ENCODE results near the gene CD247.

DNA sequence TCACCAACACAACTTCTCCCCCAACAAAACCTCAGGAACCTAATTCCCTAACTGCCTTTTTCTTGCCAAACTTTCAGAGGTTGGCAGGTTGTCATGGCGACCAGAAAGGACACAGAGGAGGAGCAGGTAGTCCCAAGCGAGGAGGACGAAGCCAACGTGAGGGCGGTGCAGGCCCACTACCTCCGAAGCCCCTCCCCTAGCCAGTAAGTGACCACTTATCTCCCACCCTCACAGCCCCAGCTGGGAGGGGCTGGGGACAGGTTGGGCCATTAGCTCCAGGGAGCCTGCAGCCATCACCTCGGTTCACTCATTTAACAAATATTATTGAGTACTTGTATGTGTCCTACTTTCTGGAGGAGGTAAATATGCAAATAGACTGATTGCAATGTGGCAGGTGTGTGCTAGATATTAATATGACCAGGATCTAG, 896 bp downstream of the STYXL2 start:
- PRO-cap: no peak
- RAMPAGE, long total RNA, 4 experiments: no peak in any of the 4 experiments

GRCh38 chr1:167261144-167261547, 40.5 kb downstream of the POU2F1 start:
- PRO-cap: no peak
- RAMPAGE, long total RNA, 4 experiments: no peak in any of the 4 experiments

DNA sequence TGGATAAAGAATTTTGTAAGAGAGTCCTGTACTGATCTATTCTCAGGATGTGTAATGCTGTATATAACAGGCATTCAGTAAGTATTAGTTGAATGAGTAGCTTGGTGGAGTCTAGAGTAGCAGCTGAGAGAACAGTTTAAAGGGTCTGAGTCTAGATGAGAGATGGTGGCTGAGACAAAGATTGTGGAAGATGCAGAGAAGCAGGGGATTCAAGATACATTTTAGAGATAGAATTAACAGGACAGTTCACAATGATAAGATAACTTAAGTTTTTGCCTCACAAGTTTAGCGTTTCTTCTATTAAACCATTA, 44.4 kb downstream of the POU2F1 start:
- PRO-cap: no peak
- RAMPAGE, long total RNA, 4 experiments: no peak in any of the 4 experiments

DNA sequence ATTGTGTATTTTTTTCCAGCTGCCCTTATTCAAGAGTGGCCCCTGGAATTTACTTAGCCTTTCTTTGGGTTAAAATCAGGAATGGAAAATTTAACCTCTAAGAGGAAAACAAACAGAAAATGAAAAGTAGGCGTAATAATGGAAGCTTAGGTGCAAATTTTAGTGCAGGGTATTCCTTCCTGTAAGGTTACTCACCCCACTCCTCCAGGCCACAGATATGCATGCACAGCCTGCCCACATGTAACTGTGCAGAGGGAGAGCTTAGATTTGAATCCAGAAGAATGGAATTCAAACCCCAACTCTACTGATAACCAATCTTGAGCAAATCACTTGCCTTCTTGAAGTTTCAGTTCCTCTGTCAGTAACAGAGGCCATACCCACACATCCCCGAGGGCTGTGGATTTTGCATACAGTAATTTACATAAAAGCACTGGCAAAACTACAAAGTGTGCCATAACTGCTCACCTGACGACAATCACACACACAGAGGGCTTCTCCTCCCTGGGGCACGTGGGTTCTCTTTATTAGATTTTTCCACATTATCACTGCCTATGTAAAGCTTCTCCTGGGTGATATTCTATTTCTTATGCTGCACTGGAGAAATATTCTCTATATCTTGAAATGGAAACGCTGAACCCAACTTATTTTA, 18.7 kb downstream of the CD247 start:
- PRO-cap: no peak
- RAMPAGE, long total RNA, 4 experiments: no peak in any of the 4 experiments

GRCh38 chr1:167509576-167510025, 8.7 kb downstream of the CD247 start:
- PRO-cap: no peak
- RAMPAGE, long total RNA, 4 experiments: no peak in any of the 4 experiments

DNA sequence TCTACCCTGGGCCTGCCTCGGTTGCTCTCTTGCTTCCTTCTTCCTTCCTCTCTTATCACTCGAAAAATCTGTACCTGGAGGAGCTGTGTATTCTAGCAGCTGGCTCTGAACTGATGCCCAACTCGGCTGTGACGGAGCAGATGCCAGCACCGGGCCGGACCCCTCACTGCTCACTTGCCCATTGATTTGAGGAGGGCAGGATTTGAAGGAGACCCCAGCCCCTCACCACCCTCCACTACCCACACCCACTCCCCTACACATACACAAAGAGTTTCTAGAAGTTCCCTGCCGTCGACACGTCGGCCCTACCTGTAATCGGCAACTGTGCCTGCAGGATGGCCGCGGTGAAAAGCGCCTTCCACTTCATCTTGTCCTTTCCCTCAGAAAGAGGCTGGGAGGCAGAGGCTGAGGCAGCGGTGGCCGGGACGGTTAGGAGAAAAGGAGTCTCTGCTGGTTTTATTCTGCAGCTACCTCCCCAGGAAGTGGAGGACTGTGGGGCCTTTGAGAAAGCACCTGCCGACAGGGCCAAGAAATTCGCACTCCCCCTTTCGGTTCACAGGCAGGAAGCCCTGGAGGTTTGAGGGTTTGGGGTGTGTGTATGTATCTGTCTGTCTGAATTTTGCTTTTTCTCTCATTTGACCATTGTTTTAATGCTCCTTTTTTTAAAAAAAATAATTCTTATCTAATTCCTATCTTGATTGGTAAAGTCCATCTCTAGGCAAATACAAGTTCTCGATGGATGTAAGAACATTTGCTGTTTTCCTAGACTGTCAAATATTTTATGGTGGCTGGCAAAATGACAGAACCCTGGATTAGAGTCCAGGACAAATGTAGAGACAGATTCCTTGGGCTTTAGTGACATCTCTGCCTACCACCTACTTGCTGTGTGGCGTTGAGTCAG, at the start of gene CD247:
Gene CD247, minus strand, starts transcription at position 431 of the 901 bp plus-strand sequence.
- PRO-cap: no peak
- RAMPAGE, long total RNA, 4 experiments: no peak in any of the 4 experiments

DNA sequence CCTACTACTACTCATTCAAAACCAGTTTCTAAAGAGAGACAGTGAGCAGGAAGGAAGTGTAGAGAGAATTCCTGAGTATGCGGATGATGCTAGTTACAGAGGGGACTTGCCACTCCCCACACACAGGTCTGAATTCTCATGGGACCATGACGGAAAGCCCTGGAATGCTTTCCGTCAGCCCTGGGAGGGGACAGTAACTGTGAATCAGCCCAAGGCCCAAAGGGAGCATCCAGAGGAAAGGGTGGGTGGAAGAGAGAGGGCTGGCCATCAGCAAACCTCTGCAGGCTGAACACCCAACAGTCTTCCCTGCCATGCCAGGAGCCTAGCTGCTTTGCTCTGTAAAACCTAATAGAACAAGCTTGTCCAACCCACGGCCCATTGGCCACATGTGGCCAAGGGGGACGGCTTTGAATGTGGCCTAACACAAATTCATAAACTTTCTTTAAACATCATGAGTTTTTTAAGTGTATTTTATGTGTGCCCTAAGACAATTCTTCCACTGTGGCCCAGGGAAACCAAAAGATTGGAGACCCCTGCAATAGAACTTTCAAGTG, 36.5 kb downstream of the RCSD1 start:
- PRO-cap: no peak
- RAMPAGE, long total RNA, 4 experiments: no peak in any of the 4 experiments

DNA sequence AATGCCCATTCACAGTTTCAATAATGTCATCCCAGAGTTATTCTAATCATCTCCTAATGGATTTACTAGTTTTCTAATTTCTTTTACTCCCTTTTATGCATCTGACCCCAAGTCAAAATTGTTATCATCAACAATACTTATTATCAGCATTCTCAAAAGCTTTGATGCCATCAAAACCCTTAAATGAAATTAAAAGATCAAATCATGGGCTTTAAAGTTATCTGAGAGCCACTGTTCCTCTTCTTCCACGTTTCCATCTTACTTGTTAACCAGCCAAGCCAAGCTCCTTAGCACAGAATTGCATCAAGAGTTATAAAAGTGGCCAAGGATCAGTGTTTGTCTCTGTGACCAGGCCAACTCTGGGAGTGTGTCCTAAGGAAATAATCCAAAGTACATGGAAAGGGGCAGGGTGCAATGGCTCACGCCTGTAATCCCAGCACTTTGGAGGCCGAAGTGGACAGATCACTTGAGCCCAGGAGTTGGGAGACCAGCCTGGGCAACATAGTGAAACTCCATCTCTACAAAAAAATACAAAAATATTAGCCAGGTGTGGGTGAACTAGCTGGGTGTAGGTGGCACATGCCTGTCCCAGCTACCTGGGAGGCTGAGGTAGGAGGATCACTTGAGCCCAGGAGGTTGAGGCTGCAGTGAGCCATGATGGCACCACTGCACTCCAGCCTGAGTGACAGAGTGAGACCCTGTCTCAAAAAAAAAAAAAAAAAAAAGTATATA, 10.0 kb upstream of the MPZL1 start:
- PRO-cap: no peak
- RAMPAGE, long total RNA, 4 experiments: no peak in any of the 4 experiments

GRCh38 chr1:167974680-167975014, 37.8 kb upstream of the MPC2 start:
- PRO-cap: no peak
- RAMPAGE, long total RNA, 4 experiments: no peak in any of the 4 experiments

- PRO-cap: no peak
- RAMPAGE, long total RNA, 4 experiments: no peak in any of the 4 experiments
Measured at GRCh38 chr1:168230568-168231331, 4.9 kb downstream of the SFT2D2 start.

- PRO-cap: no peak
- RAMPAGE, long total RNA, 4 experiments: no peak in any of the 4 experiments
Measured at GRCh38 chr1:168319497-168320148, 38.9 kb downstream of the TBX19 start.

GRCh38 chr1:168354979-168355283, 74.3 kb downstream of the TBX19 start:
- PRO-cap: no peak
- RAMPAGE, long total RNA, 4 experiments: no peak in any of the 4 experiments

DNA sequence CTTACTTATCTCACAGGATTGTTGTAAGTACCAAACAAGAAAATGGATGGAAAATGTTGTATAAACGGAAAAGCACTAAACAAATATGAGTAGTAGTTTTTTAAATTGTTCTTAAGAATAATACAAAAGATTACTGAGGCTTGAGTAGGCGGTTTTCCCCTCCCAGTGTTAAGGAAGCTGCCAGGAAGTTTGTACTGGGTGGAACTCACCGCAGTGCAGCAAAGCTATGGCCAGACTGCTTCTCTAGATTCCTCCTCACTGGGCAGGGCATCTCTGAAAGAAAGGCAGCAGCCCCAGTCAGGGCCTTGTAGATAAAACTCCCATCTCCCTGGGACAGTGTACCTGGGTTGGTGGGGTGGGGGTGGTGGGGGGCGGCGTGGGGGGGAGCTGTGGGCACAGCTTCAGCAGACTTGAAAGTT, 58.8 kb downstream of the XCL2 start:
- PRO-cap: no peak
- RAMPAGE, long total RNA, 4 experiments: no peak in any of the 4 experiments

GRCh38 chr1:168613681-168614730, 37.6 kb downstream of the XCL1 start:
- PRO-cap: no peak
- RAMPAGE, long total RNA, 4 experiments: no peak in any of the 4 experiments

GRCh38 chr1:168907011-168907658, 178.1 kb upstream of the DPT start:
- PRO-cap: no peak
- RAMPAGE, long total RNA, 4 experiments: no peak in any of the 4 experiments

GRCh38 chr1:169031497-169032182, 74.8 kb upstream of the ATP1B1 start:
- PRO-cap: no peak
- RAMPAGE, long total RNA, 4 experiments: no peak in any of the 4 experiments

DNA sequence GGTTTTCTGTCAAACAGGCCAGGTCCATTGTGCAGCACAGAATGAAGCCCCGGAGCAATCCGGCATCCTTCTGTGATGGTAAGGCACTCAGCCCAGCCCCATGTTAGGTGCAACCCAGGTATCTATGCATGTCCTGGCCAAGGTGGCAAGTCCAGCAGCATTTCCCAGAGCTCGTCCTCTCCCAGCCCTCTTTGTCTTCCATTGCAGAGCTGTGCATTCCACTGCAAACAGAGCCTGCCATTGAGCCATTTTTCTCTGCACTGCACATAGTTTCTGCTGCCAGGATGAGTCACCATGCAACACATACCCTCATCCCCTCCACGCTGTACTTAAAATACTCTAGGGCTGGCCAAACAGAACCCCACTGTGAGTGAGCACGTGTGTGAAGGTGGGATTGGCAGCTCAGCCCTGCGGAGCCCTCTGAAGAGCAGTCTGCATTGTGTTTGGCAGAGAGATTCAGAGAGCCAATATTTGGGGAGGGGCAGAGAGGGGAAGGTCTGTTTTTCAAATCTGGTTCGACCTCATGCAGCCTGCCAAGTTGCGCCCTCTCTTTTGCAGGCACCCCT, 4.0 kb upstream of the ATP1B1 start:
- PRO-cap: no peak
- RAMPAGE, long total RNA, 4 experiments: no peak in any of the 4 experiments

GRCh38 chr1:169104567-169105090, 1.9 kb upstream of the ATP1B1 start:
- PRO-cap: no peak
- RAMPAGE, long total RNA, 4 experiments: no peak in any of the 4 experiments

GRCh38 chr1:169108812-169110055, 2.7 kb downstream of the ATP1B1 start:
- PRO-cap: bidirectional peak, plus-strand start at chr1:169109977, minus-strand start at chr1:169109847
- RAMPAGE, long total RNA, 4 experiments: no peak in any of the 4 experiments

DNA sequence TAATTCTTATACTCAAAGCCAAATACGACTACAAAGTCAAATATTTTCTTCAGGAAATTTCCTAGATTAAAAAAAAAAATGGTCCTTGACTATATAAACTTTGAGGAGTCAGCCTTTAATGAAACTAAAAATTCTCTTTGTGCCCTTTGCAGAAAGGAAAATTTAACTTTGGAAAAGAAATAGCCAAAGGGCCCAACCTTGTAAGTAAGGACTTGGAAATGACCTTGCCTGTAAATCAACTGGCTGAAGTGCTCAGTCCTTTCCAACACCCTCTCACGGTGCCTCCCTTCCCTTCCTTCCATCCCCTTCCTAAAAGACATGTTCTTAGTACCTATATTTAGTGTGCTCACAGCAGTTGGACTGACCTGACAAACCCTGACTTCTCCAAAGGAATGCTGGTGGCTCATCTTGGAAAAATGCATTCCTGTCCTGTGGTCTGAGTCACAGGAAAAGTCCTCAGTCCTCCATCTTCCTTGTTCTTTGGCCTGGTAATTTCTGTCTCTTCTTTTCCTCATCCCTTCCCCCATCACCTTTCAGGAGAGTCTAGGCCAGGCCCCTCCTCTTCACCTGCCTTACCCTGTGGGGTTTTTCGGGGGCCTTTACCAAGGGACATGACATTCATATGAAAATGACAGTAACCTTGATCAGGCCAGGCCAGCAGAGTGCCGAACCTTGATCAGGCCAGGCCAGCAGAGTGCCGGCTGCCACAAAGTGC, 7.0 kb downstream of the ATP1B1 start:
- PRO-cap: no peak
- RAMPAGE, long total RNA, 4 experiments: no peak in any of the 4 experiments